ENCODE data around the gene DYSF.

GRCh38 chr2:71157131-71157720 is 26.8 kb downstream of the MPHOSPH10 start:
- PRO-cap, result unidirectional peak, minus-strand start at chr2:71157222

DNA sequence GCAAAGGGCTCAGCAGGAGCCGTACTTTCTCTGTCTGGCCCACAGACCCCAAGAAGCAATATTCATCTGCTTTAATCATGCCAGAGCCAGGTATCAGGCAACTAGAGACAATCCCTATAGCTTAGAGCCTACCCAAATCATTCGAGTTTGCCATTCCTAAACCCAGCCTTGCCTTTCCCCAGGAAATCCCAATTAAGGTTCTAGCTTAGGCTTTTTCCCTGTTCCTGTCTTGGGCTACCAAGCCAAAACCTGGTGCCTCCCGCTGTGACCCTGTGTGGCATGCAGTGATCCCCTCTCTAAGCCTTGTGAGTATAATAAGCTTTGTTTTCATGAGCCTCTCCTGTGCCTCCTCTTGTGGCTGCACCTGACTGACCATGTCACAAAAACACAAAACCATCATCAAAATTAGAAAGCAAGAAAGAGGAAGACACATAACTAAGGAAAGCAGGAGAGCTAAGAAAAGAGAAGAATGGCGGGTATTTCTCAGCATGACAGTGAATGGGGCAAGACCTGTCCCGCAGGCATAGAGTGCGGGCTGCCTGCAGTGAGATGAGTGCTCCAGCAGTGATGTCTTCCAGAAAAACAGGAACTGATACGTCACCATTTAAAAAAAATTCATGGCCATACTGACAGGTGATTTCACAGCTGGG is 9.1 kb upstream of the PAIP2B start:
- PRO-cap, result no peak

DNA sequence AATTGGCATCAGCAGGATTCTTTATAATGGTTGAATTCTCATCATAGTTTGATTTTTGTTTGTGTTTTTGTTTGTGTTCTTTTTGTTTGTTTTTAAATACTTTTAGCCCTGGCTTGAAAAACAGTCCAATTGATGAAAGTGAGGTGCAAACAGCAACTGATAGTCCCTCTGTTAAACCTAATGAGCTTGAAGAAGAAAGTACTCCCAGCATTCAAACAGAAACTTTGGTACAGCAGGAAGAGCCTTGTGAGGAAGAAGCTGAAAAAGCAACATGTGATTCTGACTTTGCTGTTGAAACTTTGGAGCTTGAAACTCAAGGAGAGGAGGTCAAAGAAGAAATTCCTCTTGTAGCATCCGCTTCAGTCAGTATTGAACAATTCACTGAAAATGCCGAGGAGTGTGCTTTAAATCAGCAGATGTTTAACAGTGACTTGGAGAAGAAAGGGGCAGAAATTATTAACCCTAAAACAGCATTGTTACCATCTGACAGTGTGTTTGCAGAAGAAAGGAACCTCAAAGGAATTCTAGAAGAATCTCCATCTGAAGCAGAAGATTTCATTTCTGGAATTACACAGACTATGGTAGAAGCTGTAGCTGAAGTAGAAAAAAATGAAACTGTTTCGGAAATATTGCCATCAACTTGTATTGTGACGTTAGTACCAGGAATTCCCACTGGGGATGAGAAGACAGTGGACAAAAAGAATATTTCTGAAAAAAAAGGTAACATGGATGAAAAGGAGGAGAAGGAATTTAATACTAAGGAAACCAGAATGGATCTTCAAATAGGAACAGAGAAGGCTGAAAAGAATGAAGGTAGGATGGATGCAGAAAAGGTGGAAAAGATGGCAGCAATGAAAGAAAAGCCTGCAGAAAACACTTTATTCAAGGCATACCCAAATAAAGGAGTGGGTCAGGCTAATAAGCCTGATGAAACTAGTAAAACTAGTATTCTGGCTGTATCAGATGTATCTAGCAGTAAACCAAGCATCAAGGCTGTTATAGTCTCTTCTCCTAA is 43.5 kb upstream of the DYSF start:
- PRO-cap, result no peak

DNA sequence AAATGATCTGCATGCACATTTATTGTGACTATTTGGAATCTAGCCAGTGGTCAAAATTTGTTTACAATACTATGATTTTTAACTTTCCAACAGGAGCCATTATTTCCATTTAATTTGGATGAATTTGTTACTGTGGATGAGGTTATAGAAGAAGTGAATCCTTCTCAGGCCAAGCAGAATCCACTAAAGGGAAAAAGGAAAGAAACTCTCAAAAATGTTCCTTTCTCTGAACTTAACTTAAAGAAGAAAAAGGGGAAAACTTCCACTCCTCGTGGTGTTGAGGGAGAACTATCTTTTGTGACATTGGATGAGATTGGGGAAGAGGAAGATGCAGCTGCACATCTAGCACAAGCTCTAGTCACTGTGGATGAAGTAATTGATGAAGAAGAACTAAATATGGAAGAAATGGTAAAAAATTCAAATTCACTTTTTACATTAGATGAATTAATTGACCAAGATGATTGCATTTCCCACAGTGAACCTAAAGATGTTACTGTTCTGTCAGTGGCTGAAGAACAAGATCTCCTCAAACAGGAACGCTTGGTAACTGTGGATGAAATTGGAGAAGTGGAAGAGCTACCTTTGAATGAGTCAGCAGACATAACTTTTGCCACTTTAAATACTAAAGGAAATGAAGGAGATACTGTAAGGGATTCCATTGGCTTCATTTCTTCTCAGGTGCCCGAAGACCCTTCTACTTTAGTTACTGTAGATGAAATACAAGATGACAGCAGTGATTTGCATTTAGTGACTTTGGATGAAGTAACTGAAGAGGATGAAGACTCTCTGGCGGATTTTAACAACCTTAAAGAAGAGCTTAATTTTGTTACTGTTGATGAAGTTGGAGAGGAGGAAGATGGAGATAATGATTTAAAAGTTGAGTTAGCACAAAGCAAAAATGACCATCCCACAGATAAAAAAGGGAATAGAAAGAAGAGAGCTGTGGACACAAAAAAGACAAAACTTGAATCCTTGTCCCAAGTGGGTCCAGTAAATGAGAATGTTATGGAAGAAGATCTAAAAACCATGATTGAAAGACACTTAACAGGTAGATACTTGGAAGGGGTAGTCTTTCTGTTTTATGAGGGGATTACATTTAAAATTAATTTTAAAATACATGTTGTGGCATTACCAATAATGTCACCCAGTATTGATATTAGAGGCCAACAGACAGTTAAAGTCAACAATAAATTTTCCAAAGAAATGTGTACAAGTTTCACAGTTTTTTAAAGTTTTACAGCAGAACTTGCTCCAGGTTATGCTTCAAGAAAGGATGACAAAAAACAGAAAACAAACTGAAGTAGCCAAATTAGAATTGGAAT is 39.7 kb upstream of the DYSF start:
- PRO-cap, result no peak

- PRO-cap, result bidirectional peak, plus-strand start at chr2:71454540, minus-strand start at chr2:71454448
Observed at GRCh38 chr2:71454304-71455112, 12.0 kb upstream of the DYSF start.

- PRO-cap, result no peak
Observed at GRCh38 chr2:71456218-71456618, 10.3 kb upstream of the DYSF start.

GRCh38 chr2:71465974-71467281 is at the start of gene DYSF:
Gene DYSF, plus strand, starts transcription at chr2:71466699.
- PRO-cap, result no peak

DNA sequence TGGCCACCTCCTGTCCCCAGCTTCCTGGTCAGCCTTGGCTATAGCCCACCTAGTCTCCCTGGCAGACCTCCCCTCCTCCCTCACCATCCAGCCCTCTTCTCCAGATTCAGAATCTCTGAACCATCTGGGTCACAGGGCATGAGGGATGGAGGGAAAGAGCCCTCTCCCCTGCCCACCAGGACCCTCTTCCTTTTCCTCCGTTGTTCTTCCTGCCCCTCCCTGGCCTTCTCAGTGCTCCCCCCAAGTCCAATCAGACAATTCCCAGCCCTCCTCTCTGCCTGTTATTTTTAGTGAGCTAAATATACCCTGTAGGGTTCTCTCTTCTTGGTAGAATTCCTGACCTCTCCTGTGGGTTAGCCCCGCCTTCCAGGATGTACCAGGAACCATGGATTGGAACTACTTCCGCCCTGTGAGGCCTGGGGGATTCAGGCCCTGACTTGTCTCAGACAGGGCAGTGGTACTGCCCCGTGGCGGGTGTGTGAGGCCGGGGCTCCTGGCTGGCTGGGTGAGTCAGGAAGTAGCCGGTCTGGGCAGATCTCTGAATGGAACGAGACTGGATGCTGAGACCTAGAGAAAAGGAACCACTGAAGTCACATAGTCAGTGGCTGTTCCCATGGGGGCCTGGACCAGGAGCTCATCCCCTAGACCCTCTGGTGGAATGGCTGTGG is 37.2 kb downstream of the DYSF start:
- PRO-cap, result no peak

DNA sequence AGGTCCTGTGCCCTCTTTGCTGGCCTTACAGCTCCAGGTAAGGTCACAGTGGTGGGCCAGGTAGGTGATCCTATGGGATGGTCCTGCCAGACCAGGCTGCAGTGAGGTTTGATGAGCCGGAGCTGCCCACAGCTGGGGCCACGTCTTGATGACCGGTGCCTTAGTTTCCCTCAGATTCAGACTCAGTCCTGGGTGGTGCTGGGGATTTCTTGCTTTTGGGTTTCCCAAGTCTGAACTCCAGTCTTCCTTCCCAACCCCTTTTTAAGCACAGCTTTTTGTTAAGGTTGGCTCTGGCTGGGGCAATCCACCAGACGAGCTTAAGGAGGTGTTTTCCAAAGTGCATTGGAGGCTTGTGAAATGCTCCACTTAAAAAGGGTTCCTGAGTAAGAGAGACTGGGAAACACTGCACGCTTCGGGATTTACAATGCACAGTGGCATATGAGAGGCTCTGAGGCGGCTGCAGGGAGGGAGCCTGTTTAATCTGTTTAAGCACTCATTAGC is 127.5 kb downstream of the DYSF start:
- PRO-cap, result no peak

DNA sequence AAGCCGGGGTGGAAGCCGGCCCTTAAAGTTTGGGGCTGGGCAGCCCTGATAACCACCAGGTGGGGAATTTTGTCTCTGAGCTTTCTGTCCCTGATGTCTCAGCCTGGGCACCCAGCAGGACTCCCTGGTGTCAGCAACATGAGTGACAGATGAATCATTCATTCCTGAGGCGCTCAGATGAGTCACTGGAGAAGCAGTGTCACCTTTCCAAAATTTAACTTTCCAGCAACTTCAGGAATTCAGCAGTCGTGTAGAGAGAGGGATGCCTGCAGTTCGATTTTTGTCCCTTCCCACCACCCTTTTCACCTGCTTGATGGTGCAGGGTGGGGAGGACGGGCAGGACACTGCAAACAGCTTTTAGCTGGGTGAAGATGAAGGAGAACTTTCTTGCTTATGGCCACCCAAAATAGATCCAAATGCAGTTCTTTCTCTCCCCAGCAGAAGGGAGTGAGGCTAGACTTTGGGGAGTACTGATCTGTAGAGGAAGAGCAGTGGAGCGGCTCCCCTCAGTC is 318.5 kb downstream of the DYSF start:
- PRO-cap, result no peak

DNA sequence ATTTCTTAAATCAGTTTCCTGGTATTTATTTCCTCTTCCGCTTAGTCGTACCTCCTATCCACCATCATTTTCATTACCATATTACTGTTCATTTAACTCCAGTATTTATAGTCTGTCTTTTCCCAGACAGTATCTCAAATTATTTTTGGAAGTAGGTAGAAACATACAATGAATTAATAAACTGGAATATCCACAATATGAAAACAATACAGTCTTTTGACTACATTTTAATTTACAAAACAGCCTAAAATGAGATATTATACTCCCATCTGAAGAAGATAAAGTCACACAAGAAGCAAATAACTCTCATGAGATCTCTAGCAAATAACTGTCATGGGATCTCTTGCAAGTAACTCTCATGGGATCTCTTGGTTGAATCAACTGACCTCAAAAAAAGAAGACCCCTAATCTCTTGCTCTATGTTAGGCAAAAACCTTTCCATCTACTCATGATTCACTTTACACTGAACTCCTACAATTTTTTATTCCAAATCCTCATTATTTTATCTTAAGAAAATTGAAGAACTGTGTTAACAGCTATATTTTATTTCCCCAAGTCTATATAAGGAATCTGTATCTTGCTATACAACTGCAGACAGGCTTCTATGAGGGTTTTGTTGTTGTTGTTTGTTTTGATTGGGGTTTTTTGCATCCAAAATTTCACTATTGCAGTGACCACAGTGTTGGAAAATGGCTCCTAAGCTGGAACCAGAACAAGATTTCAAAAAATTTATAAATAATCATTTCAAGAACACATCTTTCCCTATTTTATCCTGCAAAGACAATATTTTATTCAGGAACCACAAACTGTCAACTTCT is 166.7 kb downstream of the EXOC6B start:
- PRO-cap, result no peak

GRCh38 chr2:72921836-72922290 is 4.5 kb downstream of the EMX1 start:
- PRO-cap, result no peak

DNA sequence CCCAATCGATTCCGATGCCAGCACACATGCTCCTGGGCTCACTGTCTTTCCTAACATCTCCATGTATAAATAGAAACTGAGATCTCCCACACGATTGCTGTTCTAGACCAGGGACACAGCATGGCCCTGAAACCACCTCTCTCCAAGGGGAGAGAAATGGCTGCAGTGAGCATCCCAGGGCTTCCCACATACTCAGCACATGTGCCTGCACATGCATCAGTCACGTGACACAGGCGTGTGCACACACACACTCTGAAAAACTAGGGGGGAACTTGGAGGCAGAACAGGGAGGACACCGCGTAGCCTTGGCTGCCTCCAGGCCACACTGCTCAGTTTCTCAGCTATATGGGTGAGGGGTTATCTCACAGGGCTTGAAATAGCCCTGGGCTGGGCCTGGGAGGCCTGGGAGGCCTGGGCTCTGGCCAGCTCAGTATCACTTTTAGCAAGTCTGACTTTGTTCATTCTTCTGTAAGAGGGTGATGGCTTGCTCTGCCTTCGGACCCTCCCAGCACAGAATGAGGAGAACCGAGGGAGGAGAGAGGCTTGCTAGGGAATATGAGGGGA is 66.9 kb downstream of the EMX1 start:
- PRO-cap, result no peak

DNA sequence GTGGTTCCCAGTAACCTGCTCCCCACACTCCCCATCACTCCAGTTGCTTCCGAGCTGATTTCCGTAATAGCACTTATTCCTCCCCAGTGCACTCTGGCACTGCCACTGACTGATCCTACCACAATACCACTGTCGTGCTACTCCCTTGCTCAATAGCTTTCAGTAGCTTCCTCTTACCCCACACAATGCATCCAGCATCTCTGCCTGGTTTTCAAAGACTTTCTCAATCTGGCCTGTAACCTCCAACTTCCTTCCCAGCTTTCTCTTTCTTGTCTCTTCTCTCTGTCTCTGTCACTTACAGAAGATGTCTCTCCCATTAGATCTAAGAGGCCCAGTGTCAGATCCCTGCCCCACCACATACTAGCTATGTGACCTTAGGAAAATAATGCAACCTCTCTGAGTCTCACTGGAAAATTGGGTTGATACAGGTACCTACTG is 36.8 kb downstream of the SFXN5 start:
- PRO-cap, result no peak

DNA sequence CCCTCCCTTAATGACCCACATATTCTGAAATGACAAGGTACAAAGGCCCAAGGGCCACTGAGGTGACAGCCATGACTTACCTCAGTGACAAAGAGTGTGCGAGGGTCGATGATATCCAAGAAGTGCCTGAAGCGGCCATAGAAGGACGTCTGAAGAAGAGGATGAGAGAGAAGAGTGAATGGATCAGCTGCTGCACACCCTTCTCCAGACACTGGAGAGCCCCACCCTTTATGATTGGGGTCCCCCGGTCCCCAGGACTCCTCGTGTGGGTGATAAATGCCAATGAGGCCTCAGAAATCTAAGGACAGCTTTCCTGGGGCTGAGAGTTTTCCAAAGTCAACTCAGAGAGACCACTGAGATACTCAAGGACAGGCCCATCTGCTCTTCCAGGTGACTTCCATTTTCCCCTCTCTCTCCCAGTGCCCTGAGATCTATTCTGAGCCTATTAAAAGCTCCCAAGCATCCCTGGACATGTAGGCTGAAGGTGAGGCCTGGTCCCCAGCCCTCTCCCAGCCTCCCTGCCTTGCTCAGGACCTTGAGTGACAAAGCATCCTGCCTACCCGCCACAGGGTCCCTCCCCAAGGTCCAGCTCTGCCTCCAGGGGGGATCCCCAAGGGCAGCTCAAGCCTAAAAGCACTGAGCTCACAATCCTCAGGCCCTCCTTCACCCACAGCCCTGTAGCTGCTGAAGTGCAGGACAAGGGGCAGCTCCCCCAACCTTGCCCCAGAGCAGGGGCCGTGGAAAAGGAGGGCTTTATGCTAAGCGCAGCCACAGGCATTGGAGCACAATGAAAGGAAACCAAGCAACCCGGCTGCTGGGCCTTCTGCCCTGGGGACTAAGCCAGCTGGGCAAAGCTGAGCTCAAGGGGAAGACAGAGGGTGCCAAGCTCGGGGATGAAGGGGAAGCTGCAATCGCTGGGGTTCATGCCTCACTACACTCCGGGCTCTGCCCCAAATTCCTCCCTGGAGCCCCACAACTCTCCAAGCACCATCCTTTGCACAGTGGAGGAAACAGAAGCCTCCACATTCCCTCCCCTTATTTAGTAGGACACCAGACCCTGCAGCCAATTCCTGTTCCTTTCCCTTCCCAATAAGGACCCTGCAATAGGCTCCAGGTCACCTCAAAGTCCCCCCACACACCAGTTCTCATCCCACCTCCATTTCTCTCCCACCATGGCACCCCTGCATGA is 12.7 kb downstream of the SFXN5 start:
- PRO-cap, result no peak

DNA sequence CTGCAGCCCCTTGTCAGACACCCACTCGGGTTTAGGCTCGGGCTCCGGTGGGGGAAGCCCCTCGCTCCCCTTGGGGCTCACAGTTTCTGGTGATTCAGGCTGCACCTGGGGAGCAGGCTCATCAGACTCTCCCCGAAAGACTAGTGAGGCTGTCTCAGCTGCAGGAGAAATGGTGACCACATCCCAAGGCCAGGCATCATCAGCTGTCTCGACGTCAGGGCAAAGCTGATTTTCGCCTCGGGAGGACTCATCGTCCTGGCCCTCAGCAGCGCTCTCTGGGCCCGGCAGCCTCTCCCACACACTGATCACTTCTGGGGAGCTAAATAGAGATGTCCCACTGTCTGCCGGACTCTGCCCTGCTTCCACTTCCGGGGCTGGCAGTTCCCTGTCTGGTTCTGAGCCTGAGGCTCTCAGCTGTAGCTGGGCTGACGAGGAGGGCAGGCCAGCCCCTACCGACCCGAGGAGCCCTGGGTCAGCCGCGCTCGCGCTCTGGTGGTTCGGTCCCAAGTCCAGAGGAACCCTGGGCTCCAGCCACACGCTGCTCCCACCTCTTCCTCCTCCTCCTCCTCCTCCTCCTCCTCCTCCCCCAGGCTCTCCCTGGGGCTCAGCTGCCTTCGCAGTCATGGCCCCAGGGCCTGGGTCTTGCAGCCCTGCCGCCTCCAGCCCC is 9.2 kb upstream of the SFXN5 start:
- PRO-cap, result no peak

DNA sequence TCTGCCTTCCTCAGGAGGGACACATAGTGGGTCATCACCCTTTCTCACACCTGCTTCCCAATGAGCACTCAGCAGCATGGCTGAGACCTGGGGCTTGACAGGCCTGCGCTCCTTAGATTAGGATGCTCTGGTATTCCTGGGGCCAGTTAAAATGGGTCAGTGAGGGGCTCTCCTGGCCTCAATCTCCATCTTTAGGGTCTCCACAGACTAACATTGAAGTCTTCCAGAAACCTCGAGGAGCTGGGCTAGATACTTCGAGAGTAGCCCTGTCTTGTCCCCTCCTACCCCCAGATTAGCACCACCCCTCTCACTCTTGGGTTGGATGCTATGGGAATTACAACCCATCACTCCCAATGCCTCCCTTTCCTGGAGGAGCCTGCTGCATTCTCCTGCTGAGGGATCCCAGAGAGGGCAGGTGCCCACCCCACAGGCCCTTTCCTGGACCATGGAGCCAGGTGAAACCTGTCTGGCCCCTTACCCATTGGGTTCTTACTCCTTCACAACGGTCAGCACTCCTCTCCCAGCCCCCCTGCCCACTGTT is 6.3 kb downstream of the PRADC1 start:
- PRO-cap, result no peak

DNA sequence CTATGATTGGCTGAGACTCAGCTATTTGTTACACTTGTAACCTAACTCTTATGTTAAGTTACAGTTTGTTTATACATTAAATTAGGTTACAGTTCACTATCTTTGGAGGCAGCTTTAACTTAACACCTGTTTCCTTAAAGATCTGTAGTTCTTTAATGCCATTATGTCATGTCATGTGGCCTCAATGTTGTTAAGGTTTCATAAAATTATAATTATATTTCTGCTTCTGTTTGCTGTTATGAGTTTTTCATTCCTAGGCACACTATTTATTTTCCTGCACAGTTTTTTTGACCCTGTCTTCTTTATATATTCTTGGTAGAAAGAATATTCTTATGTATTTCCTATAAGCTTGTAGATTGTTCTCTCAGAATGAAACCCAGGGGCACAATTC is 4.4 kb downstream of the STAMBP start:
- PRO-cap, result no peak

GRCh38 chr2:73896270-73897050 is 3.7 kb downstream of the ACTG2 start:
- PRO-cap, result bidirectional peak, plus-strand start at chr2:73896661, minus-strand start at chr2:73896671; bidirectional peak, plus-strand start at chr2:73896881, minus-strand start at chr2:73896792

DNA sequence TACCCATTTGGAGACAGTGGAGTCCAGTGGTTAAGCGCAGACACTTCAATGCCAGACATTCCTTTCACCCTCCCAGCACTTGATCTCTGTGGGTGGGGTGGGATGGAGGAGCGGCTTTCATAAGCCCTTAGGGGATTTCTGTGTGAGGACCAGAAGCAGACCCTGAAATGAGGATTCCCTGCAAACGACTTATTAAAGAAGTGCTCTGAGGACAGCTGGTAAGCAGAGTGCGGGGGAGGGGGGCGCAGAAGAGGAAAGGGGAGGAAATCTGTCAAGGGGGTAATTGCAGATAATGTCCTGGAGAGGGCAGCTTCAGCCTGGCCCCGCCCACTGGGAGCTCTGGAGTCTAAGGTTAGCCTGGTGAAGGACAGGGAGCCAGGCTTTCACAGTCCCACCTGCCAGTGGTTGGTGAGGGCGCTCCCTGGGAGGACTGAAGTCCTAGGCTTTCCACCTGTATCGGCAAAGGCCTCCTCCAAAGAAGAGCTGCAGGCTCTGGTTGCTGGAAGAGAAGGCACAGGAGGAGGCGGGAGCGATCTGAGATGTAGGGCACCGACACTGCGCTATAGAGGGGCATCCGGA is 5.5 kb upstream of the DGUOK start:
- PRO-cap, result no peak

Measured in tibial artery (tissue), 1 donor.